HCT116 (cell line): ENCODE measurements around the genes LY6G5C, DDAH2, STK19, C4A and CYP21A2.

DNA sequence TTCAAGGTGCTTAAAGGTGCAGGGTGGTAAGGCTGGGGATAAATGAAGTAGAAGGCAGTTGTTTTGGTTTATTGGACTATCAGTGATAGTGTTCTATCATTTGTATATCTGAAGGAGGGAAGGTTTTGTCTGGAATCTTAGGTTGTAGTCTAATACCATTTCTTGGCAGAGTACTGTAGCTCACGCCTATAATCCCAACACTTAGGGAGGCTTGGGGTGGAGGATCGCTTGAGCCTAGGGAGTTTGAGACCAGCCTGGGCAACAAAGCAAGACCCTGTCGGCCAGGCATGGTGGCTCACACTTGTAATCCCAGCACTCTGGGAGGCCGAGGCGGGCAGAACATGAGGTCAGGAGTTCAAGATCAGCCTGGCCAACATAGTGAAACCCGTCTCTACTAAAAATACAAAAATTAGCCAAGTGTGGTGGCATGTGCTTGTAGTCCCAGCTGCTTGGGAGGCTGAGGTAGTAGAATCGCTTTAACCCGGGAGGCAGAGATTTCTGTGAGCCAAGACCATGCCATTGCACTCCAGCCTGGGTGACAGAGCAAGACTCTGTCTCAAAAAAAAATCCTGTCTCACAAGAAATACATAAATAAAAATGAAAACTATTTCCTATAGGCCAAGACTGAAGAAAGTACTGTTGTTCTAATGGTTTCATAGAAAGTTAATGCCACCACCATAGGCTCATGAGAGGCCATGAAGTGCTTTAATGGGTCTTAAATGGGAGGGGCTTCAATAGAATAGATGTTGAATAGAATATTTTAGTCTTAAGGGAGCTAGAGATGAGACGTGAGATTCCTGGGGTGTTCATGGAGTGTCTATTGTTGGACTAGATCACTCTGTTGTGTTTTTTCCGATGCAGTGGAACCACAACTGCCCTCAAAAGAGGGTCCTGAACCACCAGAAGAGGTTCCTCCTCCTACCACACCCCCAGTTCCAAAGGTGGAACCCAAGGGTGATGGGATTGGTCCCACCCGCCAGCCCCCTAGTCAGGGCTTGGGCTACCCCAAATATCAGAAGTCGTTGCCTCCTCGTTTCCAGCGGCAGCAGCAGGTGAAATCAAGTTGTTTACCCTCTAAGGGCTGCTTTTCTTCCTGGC lies 8.1 kb downstream of the PRRC2A start:
- RRBS: no CpG with 5 or more reads among the region's 14 CpGs

DNA sequence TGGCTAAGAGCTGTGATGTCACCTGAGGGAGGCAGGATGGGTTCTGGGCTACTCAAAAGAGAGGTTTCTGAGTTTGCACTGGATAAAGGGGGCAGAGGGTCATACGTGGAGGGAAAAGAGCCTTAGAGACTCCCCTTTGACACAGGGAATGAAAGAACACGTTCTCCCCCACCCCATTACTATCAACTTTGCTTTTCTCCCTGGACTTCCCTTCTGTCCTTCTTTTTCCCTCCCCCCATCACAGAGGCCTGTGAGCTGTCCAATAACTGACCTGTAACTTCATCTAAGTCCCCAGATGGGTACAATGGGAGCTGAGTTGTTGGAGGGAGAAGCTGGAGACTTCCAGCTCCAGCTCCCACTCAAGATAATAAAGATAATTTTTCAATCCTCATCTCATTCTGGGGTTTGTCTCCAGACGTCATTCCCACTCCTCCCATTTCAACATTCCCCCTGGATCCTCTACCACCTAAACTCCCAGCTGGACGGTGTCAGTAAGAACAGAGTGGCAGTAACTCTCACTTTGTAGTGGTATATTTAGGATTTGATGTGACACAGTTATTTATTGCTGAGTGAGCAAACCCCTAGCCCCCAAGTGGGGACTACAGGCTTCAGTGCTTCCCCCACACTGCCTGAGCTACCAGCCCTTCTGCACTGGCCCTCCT lies 2.3 kb downstream of the APOM start:
- RRBS: no CpG with 5 or more reads among the region's 4 CpGs

- RRBS: no CpG with 5 or more reads among the region's 14 CpGs
These were observed at the start of gene LY6G5C for GRCh38 chr6:31680547-31681082. Gene LY6G5C, minus strand, starts transcription at chr6:31681067.

GRCh38 chr6:31713691-31714384 lies 1.3 kb upstream of the LY6G6D start:
- RRBS: no CpG with 5 or more reads among the region's 9 CpGs

GRCh38 chr6:31717322-31718097 lies 2.4 kb downstream of the LY6G6D start:
- RRBS: no CpG with 5 or more reads among the region's 10 CpGs

DNA sequence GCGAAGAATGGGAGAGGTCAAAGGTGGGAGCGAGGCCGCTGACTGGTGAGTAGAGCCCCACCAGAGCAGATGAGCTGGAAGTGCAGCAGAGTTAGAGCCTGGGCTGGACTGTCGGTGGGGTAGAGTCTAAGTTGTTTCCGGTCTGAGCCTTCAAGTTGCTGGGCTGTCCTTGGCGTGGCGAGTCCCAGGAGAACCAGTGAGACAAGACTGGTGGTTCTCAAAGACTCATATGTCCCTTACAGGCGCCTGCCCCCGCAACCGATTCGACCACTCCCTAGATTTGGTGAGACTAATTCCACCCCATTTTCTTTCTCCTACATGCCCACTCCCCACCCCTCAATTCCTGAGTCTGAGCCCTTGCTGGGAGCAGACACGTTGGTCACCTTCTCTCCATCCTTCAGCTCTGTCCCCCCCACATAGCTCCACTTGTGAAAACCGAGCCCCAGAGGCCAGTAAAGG lies 1.2 kb downstream of the MPIG6B start:
- RRBS: no CpG with 5 or more reads among the region's 13 CpGs

- RRBS: 95% methylated on average over 12 of the region's 61 CpGs
These were observed 768 bp downstream of the DDAH2 start for GRCh38 chr6:31728089-31728972.

DNA sequence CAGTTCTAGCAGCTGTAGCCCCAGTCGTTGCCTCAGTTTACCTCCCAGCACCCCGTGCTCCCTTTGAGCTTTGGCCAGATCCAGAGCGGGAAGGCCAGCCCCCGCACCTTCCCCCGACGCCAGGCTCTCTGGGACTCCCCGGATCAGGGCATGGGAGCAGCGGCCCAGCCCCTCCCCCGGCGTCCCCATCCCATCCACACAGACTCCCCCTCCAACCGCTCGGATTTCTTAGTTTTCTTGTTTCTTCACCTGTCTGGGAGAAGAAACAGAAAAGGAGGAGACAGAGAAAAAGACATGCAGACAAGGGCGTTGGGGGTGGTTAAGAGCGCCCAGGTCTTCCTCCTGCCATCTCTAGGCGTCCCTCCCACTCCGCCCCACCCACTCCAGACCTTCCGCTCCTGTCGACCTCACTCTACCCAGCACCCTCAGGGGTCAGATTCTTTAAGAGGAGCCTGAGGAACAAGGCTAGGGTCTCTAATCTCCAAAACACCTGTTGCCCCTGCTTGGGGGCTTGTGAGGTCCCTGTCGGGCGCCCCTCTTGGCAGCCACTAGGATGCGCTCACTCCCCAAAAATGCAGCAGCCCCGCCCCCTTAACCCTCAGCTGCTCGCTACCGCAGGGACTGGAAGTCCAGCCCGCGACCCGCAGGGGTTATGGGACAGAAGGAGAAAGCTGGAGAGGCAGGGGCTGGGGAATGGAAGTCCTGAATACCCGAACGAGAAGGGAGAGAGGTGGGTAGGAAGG lies at the start of gene DDAH2:
TSS of gene DDAH2 (minus strand) at position 327 of the 743 bp plus-strand sequence.
- RRBS: 34% methylated on average over 3 of the region's 29 CpGs

DNA sequence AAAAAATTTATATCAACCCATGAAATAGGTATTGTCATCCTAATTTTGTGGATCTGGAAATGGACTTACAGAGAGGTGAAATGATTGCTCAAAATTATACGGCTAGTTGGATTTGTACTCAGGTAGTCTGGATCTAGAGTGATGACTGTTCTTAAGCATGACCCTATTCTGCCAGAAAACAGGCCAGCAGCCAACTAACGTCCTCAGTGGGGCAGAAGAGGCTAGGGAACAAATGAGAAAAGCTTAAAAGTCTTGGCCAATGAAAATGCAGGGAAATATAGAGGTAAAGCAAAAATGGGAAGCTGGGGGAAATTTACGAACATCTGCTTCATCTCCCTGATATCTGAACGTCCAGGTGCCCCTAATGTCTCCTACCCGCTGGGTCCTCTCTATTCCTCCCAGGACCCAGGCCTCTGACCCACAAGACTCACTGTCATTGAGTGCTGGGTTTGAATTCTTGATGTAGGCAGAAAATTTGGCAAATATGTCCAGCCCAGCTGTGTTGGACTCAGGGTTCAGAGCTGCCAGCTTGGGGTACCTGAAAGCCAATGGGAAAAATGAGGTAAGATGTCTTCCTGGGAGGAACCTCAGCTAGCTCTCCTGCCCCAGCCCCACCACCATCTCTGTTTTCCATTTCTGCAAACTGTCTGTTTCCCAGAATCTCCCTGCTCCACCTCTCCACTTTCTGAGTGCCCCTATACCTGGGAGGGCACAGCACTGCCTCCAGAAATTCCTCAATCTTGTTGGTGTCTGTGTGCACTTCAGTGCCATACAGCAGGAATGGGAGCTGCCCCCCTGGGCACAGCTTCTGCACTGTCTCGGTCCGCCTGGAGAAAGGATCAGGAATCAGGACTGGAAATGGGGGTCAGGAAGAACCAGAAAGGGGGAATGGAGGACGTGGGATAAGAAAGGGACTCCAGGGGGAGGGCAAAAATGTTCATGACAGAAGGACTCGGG lies 2.9 kb downstream of the CLIC1 start:
- RRBS: no CpG with 5 or more reads among the region's 9 CpGs

GRCh38 chr6:31831044-31831453 lies 3.5 kb downstream of the HSPA1B start:
- RRBS: no CpG with 5 or more reads among the region's 4 CpGs

DNA sequence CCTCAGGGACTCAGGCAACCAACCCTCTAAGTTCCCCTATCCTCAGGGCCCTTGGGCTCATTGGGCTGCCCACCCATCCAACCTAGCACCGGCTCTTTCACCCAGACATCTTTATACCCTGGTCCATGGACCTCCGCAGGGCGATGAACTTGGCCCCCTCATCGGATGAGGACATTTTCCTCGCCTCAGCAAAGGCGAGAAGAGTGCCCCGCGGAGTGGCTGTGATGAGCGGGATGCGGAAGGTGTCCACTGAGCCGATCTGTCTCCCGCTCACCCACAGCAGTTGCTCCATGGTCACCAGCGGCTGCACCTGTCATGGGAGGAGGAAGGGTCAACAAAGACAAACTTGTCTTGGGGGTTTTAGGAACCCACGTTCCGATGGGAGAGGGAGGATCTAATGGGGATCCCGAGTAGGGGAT lies 730 bp downstream of the NEU1 start:
- RRBS: no CpG with 5 or more reads among the region's 16 CpGs

DNA sequence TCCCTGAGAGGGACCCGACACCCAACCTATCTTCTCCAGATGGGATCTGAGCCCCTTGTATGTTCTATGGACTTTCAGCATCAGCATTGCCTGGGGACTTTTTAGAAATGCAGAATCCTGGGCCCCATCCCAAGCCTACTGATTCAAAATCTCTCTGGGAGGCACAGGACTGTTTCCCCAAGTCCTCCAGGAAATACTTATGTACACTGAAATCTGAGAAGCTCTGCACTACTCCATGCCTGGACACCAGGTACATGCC lies 1.5 kb upstream of the SLC44A4 start:
- RRBS: no CpG with 5 or more reads among the region's 1 CpG

GRCh38 chr6:31899909-31900795 lies 1.7 kb downstream of the ZBTB12 start:
- RRBS: 81% methylated on average over 3 of the region's 50 CpGs

DNA sequence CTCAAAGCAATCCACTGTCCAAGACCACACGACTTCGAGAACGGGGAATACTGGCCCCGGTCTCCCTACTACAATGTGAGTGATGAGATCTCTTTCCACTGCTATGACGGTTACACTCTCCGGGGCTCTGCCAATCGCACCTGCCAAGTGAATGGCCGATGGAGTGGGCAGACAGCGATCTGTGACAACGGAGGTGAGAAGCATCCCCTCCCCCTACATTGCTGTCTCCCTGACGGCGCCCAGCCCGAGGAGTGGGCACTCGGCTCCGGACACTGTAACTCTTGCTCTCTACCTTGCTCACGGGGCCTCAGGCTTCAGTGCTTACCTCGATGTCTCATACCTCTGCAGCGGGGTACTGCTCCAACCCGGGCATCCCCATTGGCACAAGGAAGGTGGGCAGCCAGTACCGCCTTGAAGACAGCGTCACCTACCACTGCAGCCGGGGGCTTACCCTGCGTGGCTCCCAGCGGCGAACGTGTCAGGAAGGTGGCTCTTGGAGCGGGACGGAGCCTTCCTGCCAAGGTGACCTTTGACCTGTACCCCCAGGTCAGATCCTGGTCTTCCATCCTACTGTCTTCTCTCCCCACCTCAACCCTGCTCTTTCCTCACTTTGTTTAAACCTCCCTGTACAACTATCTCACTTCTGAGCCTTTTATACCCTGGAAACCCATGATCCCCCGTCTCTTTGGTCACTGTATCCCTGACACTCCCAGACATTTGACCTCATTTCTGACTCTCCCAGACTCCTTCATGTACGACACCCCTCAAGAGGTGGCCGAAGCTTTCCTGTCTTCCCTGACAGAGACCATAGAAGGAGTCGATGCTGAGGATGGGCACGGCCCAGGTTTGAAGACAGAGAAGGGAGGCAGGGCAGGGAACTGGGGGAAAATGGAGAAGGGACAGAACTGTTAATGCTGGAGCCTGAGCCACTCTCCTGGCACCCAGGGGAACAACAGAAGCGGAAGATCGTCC lies 1.4 kb downstream of the CFB start:
- RRBS: 93% methylated on average over 15 of the region's 35 CpGs

DNA sequence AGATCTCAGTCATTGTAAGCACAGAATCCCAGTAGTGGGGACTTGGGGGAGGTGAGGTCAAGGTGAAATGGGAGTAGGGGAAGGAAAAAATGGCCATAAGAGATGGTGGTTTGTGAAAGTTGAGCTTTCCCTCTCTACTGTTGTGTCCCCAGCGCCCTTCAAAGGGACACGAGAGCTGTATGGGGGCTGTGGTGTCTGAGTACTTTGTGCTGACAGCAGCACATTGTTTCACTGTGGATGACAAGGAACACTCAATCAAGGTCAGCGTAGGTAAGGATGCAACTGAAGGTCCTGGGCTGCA lies 4.2 kb downstream of the CFB start:
- RRBS: no CpG with 5 or more reads among the region's 3 CpGs

DNA sequence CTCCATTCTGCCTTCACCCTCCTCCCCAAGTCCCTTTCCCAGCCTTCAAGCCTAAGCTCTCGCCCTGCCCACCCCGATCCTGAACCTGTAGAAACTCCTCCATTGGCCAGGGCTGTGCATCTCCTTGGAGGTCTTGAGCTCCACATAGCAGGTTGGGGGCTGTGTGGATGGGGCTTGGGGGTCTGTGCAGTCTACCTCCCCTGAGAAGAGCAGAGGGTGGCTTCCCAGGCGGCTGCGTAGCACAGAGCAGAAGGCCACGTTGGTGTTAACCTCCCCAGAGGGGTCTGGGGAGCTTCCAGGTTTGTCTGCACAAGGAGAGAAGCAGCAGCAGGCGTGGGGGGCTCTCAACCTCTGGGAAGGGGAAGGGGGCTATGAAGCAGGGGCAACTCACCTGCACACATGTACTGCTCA lies 1.4 kb downstream of the DXO start:
- RRBS: no CpG with 5 or more reads among the region's 6 CpGs

GRCh38 chr6:31971820-31972681 lies at the start of gene STK19:
Gene STK19, plus strand, starts transcription at chr6:31972363.
- RRBS: 2% methylated on average over 17 of the region's 64 CpGs

DNA sequence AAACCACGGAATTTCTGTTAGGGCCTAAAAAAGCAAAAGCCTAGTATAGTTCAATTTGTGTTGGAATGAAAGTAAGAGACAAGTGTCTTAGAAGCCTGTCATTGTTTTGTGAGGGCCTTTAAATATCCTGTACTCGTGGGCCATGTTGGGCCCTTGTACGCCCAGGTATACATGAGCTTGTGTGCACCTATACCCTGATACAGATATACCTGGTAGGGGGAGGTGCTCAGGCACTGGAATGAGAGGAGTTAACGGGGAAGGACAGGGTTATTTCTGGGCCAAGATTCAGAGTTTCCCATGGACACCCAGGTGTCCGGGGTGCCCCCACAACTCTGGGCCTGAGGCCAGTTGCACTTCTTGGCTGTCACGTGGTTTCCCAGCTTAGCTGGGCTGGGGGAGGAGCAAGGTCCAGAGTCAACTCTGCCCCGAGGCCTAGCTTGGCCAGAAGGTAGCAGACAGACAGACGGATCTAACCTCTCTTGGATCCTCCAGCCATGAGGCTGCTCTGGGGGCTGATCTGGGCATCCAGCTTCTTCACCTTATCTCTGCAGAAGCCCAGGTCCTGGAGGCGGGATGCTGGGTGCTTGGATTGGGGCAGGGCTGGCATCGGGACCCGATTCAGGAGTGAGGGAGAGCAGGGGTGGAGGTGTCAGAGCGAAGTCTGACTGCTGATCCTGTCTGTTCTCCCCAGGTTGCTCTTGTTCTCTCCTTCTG lies at the start of gene C4A:
TSS of gene C4A (plus strand) at position 444 of the 714 bp plus-strand sequence.
- RRBS: no CpG with 5 or more reads among the region's 12 CpGs

DNA sequence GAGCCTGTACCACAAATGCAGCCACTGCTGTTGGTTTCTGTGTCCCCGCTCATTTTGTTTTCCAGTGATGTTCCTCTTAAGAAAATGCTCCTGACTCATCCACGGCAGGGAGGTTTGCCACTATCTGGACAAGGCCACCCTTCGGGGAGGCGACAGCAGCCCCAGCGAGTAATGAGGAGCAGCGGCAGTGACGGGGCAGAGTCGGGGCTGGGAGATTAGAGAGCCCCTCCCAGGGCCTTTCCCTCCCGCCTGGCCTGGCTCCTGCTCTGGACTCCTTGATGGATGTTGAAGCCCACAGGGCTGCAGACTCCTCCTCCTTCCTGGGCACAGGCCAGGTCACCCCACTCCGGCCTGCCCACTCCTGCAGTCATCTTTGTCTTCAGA lies 1.7 kb upstream of the C4B start:
- RRBS: no CpG with 5 or more reads among the region's 10 CpGs

DNA sequence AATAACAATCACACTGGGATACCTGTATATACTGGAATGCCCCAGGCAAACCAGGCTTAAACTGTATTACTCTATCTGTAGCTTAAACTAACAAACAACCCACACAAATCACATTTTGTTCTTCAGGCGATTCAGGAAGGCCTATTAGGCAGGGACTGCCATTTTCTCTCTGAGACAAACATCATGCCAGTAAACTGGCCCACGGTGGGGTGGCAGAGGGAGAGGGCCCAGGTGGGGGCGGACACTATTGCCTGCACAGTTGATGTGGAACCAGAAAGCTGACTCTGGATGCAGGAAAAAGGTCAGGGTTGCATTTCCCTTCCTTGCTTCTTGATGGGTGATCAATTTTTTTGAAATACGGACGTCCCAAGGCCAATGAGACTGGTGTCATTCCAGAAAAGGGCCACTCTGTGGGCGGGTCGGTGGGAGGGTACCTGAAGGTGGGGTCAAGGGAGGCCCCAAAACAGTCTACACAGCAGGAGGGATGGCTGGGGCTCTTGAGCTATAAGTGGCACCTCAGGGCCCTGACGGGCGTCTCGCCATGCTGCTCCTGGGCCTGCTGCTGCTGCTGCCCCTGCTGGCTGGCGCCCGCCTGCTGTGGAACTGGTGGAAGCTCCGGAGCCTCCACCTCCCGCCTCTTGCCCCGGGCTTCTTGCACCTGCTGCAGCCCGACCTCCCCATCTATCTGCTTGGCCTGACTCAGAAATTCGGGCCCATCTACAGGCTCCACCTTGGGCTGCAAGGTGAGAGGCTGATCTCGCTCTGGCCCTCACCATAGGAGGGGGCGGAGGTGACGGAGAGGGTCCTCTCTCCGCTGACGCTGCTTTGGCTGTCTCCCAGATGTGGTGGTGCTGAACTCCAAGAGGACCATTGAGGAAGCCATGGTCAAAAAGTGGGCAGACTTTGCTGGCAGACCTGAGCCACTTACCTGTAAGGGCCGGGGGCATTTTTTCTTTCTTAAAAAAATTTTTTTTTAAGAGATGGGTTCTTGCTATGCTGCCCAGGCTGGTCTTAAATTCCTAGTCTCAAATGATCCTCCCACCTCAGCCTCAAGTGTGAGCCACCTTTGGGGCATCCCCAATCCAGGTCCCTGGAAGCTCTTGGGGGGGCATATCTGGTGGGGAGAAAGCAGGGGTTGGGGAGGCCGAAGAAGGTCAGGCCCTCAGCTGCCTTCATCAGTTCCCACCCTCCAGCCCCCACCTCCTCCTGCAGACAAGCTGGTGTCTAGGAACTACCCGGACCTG lies at the start of gene CYP21A2:
TSS of gene CYP21A2 (plus strand) at position 534 of the 1,244 bp plus-strand sequence.
- RRBS: no CpG with 5 or more reads among the region's 25 CpGs